ENCODE measurements around a stretch of chr22.

GRCh38 chr22:27241647-27242209, 559.8 kb downstream of the MN1 start:
- RAMPAGE, long total RNA: no peak
- RRBS: no CpG with 5 or more reads among the region's 3 CpGs

GRCh38 chr22:27461301-27461957, 340.1 kb downstream of the MN1 start:
- RAMPAGE, long total RNA: no peak
- RRBS: no CpG with 5 or more reads among the region's 6 CpGs

DNA sequence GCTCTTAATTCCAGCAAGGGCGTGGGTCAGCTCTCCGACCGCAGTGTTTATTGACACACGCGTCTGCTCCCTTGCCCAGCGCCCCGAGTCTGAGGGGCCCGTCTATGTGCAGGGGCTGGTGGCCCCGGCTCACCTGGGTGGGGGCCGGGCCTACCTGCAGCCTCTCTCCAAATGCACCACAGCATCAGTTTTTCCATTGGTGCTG, 313.4 kb downstream of the MN1 start:
- RAMPAGE, long total RNA: no peak
- RRBS: no CpG with 5 or more reads among the region's 10 CpGs

DNA sequence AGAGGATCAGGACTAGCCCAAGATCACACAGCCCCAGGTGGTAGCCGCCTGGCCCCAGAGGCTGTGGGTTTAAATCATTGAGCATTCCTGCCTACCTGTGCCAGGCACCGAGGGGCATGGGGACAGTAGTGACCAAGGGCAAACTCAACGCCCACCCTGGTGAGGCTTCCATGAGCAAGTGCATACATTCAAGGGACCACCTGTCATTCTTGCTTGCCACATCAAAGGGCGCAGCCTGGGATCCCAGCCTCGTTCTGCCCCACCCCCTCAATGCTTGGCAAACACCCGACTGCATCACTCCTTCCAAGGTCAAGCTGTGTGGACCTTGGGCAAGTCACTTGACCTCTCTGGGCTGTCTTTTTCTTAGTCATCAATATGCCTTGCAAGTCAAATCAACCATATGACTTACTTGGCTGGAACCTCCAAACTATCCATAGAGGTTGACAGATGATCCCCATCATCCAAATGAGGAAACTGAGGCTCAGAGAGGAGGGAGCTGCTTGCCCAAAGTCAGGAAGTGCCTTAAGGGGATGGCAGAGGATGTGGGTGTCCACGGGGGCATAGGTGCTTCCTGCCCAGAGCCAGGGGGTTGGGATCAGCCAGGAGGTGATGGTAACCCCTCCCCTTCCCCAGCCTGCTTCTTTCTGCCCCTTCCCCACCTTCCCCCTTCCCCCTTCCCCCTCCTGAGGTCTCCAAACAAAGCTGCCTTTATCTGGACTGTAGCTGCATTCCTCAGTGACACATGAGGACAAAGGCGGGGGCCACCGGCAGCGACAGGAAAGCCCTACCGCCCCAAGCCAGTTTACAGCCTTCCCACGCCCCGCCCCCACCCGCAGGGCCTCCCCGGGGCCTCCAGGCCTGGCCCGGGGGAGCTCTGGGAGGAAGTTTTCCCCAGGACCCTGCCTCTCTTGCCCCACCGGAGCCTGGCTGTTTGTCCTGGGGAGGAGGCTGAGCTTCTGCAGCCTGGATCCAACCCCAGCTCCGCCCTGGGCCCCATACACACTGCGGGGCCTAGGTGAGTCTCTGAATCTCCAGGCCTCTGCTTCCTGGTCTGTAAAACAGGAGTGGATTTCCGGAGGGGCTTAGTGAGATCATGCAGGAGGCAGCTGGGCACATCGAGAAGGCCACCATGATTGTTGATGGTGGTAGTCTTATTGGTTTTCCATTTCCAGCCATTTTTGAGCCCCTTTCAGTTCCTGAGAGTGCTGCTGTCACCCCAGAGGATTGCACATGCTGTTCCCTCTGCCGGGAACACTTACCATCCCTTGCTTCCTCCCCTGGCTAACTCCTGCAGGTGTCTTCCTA, 131.0 kb downstream of the MN1 start:
- RAMPAGE, long total RNA: no peak
- RRBS: 3% methylated on average over 9 of the region's 22 CpGs

DNA sequence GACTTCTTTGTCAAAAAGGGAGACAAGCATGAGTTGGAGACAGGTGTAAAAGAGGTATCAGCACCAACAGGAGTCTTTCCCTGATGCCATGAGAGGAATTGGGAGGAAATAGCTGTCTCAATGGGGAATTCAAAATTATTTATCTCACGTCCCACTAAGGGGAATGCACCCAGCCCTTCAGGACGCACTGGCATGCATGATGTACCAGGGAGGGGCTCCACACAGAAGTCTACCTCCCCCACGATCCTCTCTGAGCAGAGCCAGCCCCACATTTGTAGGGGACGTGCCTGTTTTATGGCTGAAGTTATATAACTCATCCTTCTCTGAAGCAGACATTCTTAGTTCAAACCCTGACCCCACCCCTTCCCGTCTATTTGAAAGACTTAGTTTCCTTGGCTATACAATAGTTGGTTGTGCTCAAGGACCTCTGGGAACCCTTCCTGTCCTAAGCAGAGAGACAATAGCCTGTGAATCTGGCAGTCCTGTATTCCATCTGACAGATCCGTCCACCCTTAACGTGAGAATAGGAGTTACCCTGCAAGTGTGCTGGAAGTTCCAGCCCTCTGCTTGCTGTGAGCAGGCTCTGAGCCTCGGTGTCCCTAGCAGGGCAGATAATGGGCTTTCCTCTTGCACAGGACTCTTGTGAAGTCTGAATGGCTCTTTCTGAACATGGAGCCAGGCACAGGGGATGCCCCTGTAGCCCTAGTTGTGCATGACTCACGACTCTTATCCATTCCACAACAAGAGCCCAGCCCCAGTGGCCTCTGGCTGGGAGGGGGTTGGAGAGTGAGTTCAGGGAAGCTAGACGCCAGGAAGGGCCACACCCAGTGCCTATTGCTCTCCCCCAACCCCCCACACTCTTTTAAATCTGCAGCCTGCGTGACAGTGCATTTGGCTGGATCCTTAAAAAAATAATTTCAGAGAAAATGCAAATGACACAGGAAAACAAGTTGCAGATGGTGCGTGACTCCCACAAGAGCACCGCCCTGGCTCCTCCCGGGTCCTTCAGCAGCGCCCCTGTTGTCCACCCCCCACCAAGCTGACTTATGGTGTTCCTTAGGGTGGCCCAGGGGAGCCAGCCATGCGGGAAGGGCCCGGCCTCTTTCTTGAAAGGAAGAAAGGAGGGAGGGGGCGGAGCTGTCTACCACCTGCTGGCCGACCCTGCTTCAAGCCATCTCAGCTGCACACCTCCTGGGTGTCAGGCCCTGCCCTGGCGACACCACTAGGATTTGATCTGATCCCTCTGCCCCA, 75.0 kb downstream of the MN1 start:
- RAMPAGE, long total RNA: no peak
- RRBS: 6% methylated on average over 4 of the region's 20 CpGs

DNA sequence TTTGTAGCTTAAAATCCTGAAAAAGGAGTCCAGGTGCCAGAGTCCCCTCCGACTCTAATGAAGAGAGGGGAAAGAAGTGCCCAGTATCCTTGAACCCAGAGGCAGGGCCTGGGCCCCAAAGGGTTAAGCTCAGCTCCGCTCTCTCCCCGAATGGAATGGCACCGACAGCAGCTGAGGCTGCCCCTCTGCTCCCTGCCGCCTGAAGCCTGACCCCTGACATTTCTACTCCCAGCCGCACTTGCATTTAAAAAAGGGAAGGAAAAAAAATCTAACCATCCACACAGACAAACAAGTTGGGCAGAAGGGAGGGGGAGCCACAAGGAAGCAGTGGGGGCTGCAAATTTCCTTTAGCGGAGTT, 25.9 kb downstream of the MN1 start:
- RAMPAGE, long total RNA: no peak
- RRBS: no CpG with 5 or more reads among the region's 7 CpGs

GRCh38 chr22:27780133-27780585, 21.4 kb downstream of the MN1 start:
- RAMPAGE, long total RNA: no peak
- RRBS: no CpG with 5 or more reads among the region's 10 CpGs

DNA sequence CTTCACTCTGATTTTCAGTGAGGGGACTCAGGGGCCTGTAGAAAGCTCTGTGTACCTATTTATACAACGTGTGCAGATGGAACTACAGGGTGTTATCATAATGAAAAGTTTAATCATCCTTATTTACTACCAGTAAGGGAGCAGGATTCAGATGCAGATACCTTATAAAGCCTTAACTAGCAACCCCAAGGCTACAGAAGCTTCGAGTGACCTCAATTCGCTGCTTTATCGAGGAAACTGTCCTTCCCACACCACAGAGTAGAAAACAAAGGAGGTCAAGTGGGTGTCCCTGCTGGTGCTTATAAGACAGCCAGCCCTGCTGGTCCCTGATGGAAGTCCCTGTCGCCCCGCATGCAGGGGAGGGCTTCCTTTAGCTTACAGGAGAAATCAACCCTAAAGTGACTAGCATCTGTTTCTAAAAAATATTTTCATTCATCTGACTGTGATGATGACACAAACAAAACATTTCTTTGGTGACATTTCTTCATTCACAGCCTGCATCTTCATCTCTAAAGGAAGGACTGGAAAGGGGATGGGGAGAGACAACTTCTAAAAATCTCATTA, 7.3 kb downstream of the MN1 start:
- RAMPAGE, long total RNA: no peak
- RRBS: no CpG with 5 or more reads among the region's 6 CpGs

DNA sequence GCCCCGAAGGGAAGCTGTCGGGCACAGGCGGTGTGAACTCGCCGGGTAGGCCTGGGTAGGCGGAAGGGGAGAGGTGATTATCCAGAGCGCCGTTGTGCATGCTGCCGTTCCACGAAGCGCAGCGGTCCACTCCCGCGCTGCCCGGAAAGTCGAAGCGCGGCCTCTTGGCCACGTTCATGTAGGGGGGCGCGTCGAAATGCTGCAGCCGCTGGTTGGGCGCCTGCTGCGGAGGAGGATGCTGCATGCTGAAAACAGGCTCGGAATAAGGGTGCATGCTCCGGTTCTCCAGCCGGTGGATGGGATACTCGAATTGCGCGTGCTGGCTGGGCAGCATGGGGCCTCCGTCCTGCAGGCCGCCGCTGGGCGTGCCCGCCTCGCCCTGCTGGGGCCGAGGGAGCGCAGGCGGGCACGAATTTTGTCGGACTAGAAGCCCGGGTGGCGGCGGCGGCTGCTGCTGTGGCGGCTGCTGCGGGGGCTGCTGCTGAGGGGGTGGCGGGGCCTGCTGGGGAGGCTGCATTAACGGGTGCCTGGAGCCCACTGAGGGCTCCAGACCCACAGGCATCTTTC, 2.5 kb downstream of the MN1 start:
- RAMPAGE, long total RNA: no peak
- RRBS: 6% methylated on average over 12 of the region's 50 CpGs

GRCh38 chr22:27851524-27852234, 50.1 kb upstream of the MN1 start:
- RAMPAGE, long total RNA: no peak
- RRBS: no CpG with 5 or more reads among the region's 7 CpGs

DNA sequence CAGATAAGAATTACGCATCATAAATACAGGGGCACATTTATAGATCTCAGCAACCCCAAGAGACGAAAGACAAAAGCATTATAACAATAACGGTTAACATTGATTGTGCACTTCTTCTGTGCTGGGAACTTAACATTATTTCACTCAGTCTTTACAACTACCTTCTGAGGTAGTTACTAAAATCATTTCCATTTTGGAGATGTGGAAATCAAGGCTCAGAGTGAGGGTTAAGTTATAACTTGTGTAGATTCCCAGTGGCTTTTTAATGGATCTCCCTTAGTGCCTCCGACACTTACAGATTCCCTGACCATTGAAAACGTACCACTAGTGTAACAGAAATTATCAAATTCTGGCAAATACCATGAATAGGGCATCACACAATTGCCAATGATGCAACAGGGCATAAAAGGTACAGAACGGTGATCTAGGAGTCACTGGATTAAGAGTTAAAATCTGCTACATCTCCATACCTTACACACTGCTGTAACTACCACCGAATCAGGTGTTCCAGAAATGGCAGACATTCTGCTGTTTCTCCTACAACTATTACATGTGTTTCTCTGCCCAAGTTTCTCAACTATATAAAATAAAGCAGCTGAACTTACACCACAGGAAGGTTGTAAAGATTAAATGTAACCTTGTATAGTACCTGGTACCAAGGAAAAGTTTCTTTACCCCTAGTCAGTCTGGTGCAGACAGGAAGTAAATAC, 49.3 kb downstream of the PITPNB start:
- RAMPAGE, long total RNA: no peak
- RRBS: no CpG with 5 or more reads among the region's 7 CpGs

DNA sequence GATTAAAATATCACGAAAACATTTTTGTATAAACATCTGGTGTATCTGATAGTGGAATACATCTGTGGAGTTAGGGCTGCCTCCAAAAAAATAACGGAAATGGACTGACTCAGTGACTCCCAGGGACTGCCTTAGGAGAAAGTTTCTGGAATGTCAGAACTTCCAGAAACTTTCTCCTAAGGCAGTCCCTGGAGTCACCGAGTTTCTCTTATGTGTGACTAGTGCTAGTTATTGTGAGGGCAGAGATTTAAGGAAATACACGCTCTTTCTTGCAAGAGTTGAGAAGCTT, 1.3 kb upstream of the PITPNB start:
- RAMPAGE, long total RNA: no peak
- RRBS: no CpG with 5 or more reads among the region's 4 CpGs

DNA sequence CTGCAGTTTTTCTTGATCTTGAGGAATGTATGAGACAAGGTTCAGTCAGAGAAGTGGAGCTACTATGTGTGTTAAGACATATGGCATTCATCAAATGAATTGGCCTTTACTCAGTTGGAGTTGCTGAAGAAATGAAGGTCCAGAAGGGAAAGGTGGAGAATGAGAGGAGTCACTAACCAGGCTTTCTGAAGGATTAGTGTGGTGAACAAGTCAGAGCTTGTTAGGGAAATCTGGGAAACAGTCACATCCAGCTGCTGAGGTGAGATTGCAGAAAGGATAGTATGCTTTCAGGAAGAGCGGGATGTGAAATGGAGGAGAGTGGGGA, 11.3 kb upstream of the PITPNB start:
- RAMPAGE, long total RNA: no peak
- RRBS: no CpG with 5 or more reads among the region's 1 CpG

- RAMPAGE, long total RNA: no peak
- RRBS: 100% methylated on average over 1 of the region's 10 CpGs
These were observed 63.4 kb upstream of the PITPNB start for GRCh38 chr22:27982390-27982845.

GRCh38 chr22:28191501-28191905, 272.4 kb upstream of the PITPNB start:
- RAMPAGE, long total RNA: no peak
- RRBS: no CpG with 5 or more reads among the region's 8 CpGs

- RAMPAGE, long total RNA: no peak
- RRBS: 2% methylated on average over 8 of the region's 34 CpGs
These were observed 603 bp downstream of the TTC28 start for GRCh38 chr22:28678994-28679479.

GRCh38 chr22:28710494-28711305, 30.9 kb downstream of the CHEK2 start:
- RAMPAGE, long total RNA: no peak
- RRBS: no CpG with 5 or more reads among the region's 3 CpGs

DNA sequence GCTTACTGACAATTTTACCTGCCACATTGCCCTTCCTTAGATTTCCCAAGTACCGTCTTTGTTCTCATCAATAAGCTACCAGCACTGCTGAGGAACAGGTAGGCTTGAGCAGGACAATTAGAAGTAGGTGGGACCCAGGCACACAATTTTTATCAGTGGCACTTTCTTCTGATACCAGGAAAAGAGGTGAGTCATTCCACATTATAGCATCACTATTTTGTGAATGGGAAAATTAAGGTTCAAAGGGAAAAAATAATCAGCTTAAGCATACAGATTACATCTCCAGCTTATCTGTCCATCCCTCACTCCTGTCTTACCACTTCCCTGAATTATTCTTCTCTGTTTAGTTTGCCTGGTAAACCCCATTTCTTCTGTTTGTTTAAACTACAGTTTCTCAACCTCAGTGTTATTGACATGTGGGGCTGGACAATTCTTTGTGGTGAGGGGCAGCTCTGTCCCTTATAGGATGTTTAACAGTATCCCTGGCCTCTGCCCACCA, 36.2 kb downstream of the CCDC117 start:
- RAMPAGE, long total RNA: no peak
- RRBS: no CpG with 5 or more reads among the region's 1 CpG

DNA sequence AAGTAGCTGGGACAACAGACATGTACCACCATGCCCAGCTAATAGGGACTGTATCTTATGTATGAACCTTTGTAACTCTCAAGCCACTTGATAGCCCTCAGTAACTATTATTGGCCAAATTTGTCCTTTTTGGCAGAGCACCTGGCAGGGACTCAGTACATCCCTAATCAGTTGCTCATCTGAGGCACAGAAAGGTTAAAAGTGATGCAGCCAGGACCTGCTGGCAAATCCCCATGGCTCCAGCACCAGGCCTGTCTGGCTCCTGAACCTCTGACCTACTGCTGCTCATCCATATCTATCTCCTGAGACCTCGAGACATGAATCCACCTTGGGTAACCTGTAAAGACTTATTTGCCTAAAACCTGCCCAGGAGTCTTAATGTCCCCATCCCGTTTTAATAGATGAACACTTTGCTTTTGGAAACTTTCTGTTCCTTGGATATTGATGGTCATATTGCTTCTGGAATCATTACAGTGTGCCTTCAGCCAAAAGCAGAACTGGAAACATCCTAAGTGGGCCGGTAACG, 49.1 kb downstream of the CCDC117 start:
- RAMPAGE, long total RNA: no peak
- RRBS: no CpG with 5 or more reads among the region's 4 CpGs

DNA sequence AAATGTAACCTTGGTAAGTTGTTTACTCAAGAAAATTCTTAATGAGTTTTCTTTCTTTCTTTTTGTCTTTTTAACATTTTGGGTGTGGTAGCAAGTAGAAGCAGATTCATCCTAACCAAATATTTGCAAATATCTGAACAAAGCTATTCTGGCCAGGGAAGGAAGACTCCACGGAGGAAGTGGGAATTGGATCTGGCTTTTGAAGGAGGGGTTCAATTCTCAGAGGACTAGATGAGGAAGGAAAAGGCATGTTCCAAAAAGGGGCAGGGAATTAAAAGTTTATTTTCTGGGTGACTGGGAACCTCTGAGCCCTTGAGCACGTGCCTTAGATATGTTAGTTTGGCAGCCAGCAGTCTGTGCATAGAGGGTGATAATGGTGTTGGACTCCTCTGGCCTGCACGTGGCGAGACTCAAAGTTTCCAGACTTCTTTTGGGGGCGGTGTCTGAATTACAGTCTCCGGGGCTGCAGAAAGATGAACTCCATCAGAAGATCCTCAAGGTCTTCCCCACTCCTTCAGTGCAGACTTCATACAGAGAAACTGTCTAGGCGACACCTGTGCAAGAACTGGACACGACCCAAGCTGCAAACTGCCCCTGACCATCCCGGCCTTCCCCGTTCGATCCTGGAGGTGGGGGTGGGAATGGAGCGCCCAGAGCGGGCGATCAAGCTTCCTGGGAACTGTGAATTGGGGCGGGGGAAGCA, 883 bp upstream of the ZNRF3 start:
- RAMPAGE, long total RNA: no peak
- RRBS: no CpG with 5 or more reads among the region's 15 CpGs